ENCODE measurements around the genes CYLD, CHD9 and AKTIP.

DNA sequence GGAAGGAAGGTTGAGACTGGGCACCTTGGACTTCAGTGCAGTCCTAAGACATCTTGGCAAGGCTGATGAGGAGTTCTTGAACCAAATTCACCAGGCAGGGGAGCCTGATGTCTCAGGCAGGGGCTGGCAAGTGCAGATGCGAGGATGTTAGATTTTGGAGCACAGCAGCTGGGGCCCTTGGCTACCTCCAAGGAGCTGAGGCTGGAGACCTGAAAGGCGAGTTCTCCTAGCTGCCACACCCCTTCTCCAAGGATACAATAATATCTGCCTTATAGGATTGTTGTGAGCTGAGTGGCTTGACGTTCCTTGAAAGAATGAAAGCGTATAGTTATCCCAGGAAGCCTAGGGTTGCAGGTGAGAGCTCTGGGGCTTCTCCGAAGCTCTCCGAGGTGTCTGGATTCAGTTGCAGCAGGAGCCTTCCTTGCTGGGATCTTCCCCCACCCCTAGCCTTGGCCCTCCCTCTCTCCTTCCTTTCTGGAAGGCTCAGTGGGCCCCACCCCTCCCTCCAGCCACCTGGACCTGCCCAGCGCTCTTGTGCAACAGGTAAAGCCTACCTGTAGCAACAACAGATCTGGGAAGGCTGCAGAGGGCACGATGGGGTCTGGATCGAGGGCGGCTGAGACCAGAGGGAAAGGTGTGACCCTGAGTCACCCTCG is 22.8 kb upstream of the CYLD start:
- PRO-cap, 2 experiments, result no peak in any of the 2 experiments

DNA sequence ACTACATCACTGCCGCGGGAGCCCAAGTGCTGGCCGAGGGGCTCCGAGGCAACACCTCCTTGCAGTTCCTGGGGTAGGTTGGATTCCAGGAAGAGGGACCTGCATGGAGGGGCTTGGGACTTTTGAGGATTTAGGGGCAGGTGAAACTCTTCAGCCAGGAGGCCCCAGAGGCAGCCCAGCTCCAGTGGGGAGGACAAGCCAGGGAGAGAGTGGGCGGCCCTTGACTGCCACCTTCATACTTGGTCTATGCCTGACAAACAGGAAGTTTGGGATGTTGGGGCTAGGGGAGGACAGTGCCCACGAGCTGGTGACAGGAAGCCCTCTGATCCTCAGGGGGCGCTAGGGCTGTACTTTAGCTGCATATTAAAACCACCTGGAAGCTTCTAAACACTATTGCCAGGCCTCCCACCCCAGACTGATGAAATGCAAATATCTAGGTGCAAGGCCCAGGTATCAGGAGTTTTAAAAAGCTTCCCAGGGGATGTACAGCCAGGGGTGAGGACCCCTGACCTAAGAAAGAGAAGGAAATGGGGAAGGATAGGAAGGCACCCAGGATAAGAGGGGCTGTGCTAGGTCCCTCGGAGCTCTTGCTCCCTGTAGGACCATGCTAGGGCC is 21.8 kb upstream of the CYLD start:
- PRO-cap, 2 experiments, result no peak in any of the 2 experiments

DNA sequence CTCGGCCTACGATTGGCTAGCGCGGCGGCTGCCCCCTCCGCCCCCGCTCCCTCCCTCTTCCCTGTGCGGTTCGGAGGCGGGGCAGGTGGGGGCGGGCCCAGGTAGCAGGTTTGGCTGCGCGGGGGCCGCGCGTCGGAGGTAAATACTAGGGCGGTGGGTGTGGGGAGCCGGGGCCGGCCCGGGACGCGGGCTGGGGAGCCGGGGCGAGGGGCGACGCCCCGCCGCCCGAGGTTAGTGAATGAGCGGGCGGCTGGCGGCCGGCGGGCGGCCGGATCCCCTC is at the start of gene CYLD:
Gene CYLD (plus strand): TSS at position 100 of the 280 bp plus-strand sequence.
- PRO-cap, 2 experiments, result peak in 2 of 2 experiments; most common plus-strand start position 170 of the sequence (in 2)

DNA sequence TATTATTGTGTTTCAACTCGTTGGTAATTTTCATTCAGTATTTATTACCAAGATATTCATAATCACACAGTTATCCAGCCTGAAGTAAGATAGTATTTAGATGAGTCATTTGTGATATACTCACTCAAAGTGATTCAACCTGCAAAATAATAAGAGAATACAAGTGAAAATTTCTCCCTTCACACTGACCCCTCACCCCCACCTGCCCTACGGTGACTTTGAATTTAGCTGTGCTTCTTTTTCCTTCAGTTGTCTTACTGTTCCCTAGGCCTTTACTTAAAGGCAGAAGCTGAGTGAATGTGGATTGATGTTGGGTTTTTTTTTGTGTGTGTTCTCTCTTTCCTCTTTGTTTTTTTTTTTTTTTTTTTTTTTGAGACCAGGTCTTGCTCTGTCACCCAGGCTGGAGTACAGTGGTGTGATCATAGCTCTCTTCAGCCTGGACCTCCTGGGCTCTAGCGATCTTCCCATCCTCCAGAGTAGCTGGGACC is 3.2 kb downstream of the CYLD start:
- PRO-cap, 2 experiments, result peak in 2 of 2 experiments; most common plus-strand start position 288 of the sequence (in 2)

DNA sequence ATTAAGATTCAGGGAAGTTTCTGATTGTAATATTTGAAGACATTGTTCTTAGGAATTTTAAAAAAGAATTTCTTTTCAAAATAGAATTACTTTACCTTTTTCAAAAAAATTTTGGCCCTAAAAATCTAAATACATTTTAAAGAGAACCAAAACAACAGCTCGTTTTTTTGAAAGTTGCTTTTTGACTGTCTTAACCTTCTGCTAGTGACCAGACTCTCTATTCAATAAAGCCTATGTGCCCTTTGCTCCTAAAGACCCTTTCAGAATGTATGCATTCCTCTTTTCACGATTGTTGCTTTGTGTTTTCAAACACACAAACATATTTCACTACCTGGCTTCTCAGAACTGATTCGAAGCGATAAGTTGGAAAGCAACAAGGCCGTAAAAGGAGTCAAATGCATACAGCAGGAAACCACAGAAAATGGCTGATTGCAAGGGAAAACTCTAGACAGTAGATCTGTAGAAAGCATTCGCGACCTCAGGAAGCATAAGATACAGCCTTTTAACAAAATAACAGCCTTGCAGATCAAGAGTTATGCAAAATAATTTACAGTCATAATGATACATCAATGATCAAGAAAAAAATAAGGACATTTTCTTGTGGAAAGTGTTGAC is 5.2 kb downstream of the CYLD start:
- PRO-cap, 2 experiments, result no peak in any of the 2 experiments

- PRO-cap, 2 experiments, result peak in 1 of 2 experiments; most common plus-strand start chr16:50747612 (in 1)
These were observed 5.7 kb downstream of the CYLD start for GRCh38 chr16:50747554-50747925.

DNA sequence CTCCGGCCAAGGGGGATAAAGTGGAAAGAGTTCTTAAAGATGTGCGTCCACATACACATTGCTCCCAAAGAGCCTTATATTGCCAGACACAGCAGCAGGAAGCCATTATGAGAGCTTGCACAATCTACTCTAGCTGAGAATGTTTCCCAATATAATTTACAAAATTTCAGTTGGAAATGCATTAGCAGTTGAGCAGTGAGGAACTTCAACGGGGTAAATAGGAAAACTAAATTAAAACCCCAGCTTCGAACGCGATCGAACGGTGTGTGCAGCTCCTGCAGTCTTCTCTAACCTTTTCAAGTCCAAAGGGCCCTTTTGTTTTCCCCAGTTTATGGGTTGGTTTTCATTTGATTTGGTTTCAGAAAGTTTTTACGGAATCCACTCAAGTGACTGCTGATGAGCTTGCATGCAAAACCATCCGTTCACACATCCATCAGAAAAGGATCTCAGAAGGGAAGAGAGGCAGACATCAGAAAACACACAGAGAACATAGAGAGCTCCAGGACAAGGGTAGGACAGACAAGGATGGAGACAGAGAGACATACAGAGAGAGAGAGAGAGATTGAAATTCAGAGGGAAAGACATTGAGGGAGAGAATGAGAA is 95.4 kb downstream of the SALL1 start:
- PRO-cap, 2 experiments, result no peak in any of the 2 experiments

- PRO-cap, 2 experiments, result no peak in any of the 2 experiments
These were observed 16.7 kb downstream of the SALL1 start for GRCh38 chr16:51134031-51135016.

- PRO-cap, 2 experiments, result no peak in any of the 2 experiments
These were observed 2.5 kb upstream of the SALL1 start for GRCh38 chr16:51153536-51154098.

DNA sequence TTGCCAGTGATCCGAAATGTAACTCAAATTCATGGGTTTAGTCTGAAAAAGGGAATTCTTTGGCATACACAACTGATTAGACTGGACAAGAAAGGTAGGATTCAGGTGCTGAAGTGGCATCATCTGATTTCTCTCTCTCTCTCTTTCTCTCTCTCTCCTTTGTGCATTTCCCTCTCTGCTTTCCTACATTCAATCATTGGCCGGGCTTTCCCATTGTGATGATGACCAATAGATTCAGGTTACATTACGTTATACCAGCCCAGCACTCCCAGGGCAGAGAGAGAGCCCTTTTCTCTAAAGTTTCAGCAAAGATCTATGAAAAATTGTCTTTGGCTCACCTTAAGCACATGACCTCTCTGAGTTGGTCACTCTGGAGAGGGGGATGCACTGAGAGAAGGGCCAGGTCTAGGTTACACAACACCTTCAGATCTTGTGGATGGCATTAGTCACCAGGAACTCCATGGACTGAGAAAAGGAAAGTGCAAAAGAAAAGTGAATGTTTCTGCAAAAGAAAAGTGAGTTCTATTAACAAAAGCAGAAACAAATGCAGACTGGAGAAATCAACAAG is 253.2 kb upstream of the SALL1 start:
- PRO-cap, 2 experiments, result no peak in any of the 2 experiments

- PRO-cap, 2 experiments, result no peak in any of the 2 experiments
These were observed 406.0 kb upstream of the SALL1 start for GRCh38 chr16:51556965-51557612.

GRCh38 chr16:52237719-52238218 is 309.2 kb downstream of the TOX3 start:
- PRO-cap, 2 experiments, result no peak in any of the 2 experiments

GRCh38 chr16:52494215-52494581 is 52.7 kb downstream of the TOX3 start:
- PRO-cap, 2 experiments, result no peak in any of the 2 experiments

DNA sequence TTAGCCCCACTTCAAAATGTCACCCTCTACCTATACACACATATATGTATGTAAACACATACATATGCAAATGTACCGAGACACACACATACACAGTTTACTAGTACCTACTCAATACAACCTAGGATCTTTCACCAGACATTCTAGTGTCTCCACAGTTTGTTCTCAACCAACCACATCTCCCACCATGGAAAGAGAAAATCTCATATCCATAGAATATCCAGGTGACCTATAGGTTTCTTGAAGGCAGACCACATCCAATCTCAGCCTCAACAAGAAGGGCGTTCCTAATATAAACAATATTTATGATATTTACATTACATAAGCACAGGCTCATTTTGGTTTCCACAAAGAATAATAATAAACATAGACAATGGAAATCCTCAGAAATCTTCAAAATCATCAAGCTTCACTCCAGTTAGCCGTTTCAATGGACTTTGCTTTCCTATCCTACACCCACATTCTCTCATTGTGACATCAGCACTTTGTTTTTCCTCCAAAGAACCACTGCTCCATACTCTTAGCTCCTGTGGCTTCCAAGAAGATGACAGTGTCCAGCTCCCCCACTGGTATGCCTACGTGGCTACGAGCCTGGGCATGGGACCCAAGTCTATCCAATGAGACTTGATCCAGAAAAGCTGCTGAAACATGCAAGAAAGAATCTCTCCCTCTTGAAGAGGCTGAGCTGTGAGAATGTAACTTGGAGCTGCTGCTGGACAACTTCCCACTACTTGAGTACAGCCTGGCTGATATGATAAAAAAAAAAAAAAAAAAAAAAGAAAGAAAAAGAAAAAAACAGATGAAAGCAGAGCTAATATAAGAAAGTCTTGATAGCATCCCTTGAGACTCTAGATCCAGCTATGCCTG is 9.6 kb downstream of the TOX3 start:
- PRO-cap, 2 experiments, result no peak in any of the 2 experiments

DNA sequence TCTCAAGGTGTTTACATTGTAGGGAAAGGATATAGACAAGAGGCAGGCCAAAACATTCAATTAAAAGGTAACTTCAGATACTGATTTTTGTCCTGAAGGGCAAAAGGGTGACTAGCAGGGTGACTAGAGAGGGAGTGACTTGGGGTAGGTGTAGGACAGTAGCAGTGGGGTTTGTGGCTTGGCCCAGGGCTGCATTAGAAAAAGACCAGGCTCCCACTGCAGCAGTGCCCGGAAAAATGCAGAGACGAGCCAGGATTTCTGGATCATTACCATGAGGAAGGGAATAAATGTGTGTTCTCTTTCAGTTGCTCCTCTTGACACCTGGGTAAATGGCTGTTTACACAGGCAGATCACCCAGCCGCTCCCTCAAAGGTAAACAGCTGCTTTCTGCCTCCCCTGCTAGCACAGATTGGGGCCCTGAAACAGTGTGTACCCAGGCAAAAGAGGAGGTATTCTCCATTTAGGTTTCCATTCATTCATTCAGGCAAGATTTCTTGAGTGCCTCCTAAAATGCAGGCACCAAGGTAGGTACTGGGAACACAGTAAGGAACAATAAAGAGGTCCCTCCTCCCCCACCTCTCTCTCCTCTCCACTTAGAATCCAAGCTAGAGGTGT is 15.0 kb upstream of the TOX3 start:
- PRO-cap, 2 experiments, result no peak in any of the 2 experiments

DNA sequence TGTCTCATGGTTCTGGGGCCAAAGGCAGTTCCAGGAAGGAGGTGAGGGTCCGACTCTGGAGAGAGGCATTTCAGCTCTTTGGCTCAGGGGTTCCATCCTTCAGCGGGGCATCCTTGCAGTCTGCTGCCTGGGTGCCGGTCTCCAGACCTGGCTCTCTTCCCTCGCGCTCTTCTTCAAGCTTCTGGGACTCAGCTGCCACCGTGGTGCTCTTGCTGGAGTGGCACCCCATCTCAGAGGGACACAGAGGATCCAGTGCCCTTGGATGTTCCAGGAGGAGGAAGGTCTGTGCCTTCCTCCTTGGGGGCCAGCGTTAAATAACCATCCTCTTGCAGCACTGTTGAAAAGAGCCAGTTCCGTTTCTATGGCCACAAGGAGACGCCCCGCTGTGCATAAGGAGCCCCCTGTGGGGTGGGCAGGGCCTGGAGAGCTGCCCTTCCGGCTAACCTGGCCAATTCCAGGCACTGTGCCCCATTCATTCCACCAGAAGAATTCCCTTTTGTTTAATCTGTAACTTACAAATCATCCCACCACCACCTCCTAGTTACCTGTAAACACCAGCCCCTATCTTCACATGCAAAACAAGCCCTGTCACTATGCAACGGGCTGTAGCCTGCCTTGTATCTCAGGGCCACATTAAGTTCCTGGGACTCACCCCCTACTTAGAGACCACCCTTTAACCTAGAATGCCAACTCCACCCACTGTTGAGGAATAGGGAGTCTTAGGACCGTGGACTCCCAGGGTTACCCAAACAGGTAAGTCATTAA is 8.6 kb downstream of the CHD9NB start:
- PRO-cap, 2 experiments, result no peak in any of the 2 experiments

DNA sequence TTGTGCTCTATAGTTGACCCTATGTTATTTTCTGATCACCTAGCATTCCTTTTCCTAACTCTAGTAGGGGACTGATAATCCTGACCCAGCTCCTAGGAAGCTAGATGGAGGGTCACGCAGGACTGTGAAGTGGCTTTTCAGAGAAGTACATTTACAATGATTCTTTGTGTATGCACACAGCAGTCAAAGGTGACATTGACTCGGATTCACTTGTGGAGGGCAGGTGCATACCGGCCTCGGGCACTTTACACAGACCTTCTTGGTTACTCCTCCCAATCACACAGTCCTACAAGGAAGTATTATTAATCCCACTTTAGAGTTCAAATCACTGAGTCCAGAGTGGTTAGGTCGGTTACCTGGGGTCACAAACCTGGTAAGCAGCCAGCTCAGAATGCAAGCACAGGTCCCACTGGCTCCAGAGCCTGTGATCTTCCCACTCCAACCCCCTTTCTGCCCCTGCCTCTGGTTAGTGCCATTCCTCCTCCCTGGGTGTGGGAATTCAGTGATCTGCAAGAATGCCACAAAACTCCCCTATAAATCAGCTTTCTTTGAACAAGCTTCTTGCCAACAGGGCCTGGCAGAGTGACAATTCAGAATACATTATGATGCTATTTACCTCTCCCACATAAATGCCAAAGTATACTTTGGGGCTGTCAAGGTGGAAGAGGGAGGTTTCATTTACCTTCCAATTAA is 7.1 kb downstream of the CHD9NB start:
- PRO-cap, 2 experiments, result no peak in any of the 2 experiments

GRCh38 chr16:53054169-53054657 is 578 bp upstream of the CHD9 start:
- PRO-cap, 2 experiments, result no peak in any of the 2 experiments

- PRO-cap, 2 experiments, result peak in 2 of 2 experiments; most common plus-strand start chr16:53055040 (in 2)
These were observed at the start of gene CHD9 for GRCh38 chr16:53054658-53055085. Gene CHD9, plus strand, starts transcription at chr16:53054991.

DNA sequence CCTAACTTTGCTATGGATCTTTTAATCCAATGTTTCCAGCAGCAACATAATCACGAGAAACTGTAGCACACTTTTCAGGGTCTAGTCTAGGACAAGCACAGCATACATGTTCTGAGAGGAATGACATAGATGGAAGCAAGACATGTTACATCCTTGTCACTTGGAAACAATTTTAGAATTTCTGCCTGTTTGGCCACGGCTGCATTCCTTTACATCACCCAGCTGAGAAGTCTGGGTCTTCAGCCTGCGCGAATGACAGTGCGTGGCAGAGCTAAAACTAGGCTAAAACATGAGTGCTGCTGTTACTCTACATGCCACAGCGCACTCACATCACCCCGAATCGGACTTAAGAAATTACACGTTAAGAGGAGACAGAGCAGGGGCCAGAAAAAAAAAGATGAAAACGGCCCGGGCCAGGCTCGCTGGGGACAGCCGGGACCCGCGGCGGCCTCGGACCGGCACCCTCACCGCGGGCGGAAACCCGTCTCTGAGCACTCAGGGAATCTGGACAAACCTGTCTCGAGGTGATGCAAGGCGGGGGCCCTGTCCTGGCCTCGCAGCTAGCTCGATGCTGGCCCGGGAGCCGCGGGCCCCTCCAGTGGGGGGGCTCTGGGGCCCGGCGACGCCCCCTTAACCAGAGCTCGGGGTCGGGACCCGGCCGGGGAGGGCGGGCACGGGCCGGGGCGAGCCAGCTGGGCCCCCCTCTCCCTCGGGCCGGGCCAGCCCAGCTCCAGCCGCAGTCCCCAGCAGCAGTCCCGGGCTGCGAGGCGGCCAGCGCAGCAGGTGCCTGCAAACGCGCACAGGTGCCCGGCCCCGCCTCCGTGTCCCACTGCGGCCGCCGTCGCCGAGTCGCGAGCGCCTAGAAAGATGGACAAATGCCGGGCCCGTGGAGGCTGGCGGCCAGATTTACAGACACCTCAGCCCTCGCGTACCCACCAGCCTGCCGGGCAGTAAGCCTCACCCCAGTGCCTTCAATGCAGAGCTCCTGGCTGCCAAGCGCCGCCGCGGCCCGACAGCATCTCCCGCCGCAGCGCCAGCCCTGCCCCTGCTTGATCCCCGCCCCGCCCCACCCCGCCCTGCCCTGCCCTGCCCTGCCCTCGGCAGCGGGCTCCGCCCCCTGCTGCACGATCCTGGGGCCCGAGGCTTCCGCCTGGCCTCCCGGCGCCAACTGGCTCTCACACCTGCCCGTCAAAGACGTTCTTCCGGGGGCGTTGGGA is at the start of gene AKTIP:
Gene AKTIP (minus strand): TSS at position 1,024 of the 1,217 bp plus-strand sequence.
- PRO-cap, 2 experiments, result peak in 2 of 2 experiments; most common minus-strand start position 489 of the sequence (in 2)